ENCODE measurements around the gene SREK1.

DNA sequence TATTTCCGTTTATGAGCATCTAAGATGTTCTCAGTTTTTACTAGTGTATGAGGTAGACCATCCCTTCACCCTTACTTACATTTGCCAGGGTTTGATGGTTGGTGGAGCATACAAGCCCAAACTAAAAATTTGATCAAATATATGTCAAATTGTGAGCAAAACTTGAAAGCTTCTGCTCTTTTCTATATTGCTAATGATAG lies 267.5 kb downstream of the CWC27 start:
- RRBS = no CpG with 5 or more reads among the region's 1 CpG

DNA sequence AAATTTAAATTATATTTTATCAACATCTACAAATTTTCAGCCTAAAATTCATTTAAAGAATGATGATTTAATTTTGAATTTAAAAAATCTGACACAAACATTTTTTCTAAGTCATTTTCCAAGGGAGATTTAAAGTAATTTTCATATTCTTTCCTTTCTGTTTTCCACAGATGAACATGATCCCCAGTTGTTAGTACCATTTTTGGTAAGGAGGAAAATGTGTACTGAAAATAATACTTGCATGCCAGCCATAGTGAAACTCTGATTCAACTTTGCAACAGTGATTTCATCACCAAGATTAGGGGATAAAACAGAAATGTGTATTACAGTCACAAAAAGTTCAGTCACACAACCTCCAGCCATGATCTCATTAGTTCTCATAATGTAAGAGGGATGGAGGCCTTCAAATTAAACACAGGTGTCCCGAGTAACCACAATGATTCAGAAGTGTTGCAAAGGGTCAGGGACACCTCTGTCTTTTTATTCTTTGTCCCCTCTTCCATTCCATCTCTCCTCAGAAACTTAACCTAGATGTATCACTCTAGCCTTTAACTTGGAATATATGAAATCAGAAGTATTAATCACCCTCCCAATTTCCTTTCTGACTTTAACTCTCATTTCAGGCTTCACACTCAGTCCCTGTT lies 291.4 kb downstream of the ADAMTS6 start:
- RRBS = no CpG with 5 or more reads among the region's 1 CpG

- RRBS = no CpG with 5 or more reads among the region's 6 CpGs
Observed at GRCh38 chr5:65402084-65402878, 79.4 kb downstream of the ADAMTS6 start.

- RRBS = no CpG with 5 or more reads among the region's 3 CpGs
Observed at GRCh38 chr5:65611571-65612116, 12.5 kb downstream of the TRIM23 start.

DNA sequence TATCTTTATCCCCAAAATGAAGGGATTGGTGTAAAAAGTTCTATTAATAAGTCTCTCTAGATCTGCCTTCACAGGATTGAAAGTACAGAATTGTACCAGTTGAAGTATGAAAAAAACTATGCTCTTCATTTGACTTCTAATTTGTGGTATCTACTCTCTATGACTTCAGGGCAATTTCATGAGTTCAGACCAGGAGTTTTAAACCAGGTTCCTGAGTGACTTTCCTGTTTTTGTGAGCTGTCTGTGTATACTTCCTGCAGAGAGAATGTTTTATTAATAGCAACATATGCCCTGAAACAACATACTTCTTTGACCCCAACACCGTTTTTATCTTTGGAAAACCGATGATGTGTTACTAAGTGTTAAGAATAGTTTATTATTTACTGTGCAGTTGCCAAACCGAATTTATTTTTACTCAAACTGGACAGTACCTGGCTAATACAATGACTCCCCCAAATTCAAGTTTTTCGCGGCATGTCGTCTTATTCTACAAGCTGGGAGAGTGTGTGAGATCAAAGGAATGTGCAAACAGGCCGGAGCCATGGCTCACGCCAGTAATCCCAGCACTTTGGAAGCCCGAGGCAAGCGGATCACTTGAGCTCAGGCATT lies 58.8 kb upstream of the ERBIN start:
- RRBS = no CpG with 5 or more reads among the region's 10 CpGs

- RRBS = no CpG with 5 or more reads among the region's 7 CpGs
Observed at GRCh38 chr5:65970438-65971170, 44.2 kb downstream of the ERBIN start.

DNA sequence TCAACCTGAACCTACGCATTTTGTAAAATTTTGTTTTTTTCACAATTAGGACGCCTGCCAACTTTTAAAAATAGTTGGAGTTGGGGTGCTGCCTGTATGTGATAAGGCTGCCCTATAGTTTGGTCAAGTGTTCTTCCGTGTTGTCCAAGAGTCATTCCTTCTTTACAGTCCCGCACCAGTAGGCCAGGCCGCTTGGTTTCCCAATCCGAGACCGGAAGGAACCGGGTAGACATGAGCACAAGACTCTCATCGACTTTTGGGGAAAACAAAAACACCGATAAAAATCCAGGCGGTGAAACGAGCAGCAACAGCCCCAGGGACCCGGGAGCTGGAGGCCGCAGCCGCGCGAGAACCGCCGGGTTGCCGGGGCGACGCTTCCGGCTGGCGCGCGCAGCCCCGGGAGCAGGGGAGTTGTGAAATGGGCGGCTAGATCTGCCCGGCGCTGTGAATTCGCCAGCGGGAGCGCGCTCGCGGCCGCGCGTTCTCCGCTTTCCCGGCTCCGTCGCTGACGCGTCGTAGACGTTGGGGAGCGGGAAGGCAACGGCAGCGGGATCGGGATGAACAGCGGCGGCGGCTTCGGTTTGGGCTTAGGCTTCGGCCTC lies at the start of gene SREK1:
SREK1 (plus strand) TSS at position 481 of the 602 bp plus-strand sequence.
- RRBS = 2% methylated on average over 18 of the region's 56 CpGs

- RRBS = 2% methylated on average over 26 of the region's 45 CpGs
Observed at GRCh38 chr5:67003755-67004433, 192.7 kb downstream of the CD180 start.

DNA sequence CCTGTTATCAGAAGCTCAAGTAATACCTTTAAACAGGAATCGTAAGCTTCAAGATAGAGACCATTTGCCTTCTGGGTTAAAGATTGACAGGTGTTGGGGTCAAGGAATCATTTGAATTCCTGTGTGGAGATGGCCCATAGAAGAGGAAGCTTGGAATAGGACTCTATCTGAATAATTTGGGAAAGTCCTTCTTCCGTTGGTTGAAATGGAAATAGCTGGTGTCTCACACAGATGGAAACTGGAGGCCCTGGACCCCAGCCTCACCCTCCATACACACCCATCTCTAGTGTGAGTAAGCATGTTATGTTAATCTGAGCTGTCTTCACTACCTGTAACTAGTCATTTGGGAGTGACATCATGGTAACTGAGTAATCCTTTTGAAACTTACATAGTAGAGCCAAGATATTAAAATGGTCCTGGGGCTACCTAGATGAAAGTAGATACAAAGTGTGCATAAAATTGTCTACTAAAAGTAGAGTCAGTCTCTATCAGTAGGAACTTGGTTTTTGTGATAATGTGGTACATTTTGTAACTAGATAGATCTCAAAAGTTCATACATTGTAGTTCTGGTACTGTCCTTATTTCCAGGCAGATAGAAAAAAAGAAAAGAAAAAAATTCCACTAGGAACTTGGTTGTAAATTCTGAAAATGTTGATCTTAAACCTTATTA lies 184.3 kb downstream of the CD180 start:
- RRBS = no CpG with 5 or more reads among the region's 2 CpGs

DNA sequence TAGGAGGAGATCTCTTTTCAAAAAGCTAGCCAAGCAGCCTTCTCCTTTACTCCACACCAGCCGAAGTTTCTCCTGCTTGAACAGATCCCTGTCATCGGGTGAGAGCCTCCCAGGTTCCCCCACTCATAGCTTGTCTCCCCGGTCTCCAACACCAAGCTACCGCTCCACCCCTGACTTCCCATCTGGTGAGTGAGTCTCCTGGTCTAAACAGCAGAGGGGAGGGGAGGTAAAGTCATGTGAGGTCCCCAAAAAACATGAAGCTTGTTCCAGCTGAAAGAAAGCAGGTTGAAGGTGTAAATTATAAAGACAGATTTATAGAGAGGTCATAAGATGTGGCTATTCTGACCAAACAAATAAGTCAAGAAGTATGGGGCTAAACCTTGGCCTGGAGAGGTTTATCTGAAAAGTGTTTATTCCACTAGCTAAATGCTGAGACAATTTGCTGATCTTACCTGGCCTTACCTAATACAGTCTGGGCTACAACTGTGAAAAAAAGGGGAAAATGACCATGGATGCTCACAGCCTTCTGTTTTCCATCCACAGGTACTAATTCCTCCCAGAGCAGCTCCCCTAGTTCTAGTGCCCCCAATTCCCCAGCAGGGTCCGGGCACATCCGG lies 33.9 kb downstream of the CD180 start:
- RRBS = 95% methylated on average over 1 of the region's 6 CpGs

- RRBS = no CpG with 5 or more reads among the region's 6 CpGs
Observed at GRCh38 chr5:67195454-67196233, 955 bp downstream of the CD180 start.

- RRBS = no CpG with 5 or more reads among the region's 5 CpGs
Observed at GRCh38 chr5:67206776-67207563, 10.4 kb upstream of the CD180 start.

- RRBS = no CpG with 5 or more reads among the region's 9 CpGs
Observed at GRCh38 chr5:67221490-67222247, 25.1 kb upstream of the CD180 start.

- RRBS = no CpG with 5 or more reads among the region's 5 CpGs
Observed at GRCh38 chr5:67795851-67796558, 419.6 kb upstream of the PIK3R1 start.

- RRBS = no CpG with 5 or more reads among the region's 6 CpGs
Observed at GRCh38 chr5:67798383-67798995, 417.1 kb upstream of the PIK3R1 start.

GRCh38 chr5:68134016-68135056 lies 81.2 kb upstream of the PIK3R1 start:
- RRBS = no CpG with 5 or more reads among the region's 13 CpGs

DNA sequence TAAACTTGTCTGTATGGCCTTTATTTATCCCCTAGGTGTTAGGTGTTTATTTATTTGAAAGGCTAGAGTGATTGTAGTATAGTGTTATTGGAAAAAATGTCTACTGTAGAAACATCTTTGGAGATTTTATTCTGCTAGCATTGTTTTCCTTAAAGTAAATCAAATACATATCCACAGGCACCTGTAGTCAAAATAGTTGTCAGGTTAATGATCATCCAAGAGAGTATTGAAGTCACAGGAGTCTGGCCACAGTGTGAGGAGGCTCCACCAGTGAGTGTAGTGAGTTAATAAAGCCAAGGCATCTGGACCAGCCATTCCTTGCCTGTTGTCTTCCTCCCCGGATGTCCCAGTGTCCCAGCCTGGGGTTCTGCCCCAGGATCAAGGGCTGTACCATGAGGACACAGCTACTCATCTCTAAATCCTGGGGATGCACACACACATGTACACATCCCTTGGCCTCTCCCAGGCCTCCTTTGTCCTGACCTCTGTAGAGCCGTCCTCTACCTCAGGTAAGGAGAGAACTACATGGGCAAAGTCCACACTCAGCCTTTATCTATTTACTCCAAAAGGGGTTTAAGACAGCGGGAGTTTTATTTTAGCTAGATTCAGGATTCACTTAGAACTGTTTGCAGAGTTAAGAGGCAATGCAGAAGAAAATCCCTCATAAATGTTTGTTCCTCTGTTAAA lies 3.7 kb downstream of the PIK3R1 start:
- RRBS = no CpG with 5 or more reads among the region's 3 CpGs

DNA sequence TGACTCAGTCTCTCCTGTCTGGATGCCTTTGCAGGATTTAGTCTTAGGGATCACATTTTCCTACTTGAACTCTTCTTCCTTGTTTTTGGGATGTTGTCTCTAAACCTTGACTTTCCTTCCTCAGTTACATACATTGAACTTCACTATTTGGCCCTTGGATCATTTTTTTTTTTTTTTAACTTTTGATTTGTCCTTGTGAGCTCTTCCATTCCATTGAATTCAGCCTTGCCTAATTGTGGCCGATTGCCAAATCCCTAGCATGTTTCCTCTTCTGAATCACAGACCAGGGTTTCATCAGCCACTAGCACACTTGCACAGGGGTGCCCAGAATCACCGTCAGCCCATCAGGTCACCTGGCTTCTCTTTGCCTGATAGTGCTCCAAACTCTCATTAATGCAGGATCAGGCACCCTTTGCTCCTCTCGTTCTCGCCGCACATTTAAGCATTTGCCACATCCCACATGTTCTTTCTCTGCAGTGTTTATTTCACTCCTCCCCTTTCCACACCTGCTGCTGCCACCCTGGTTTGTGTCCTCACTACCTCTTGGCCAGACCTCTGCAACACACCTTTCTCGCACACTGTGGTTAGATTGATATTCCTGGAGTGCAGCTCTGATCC lies 9.6 kb downstream of the PIK3R1 start:
- RRBS = no CpG with 5 or more reads among the region's 6 CpGs